Measurements from ENCODE around the gene GPR146.

DNA sequence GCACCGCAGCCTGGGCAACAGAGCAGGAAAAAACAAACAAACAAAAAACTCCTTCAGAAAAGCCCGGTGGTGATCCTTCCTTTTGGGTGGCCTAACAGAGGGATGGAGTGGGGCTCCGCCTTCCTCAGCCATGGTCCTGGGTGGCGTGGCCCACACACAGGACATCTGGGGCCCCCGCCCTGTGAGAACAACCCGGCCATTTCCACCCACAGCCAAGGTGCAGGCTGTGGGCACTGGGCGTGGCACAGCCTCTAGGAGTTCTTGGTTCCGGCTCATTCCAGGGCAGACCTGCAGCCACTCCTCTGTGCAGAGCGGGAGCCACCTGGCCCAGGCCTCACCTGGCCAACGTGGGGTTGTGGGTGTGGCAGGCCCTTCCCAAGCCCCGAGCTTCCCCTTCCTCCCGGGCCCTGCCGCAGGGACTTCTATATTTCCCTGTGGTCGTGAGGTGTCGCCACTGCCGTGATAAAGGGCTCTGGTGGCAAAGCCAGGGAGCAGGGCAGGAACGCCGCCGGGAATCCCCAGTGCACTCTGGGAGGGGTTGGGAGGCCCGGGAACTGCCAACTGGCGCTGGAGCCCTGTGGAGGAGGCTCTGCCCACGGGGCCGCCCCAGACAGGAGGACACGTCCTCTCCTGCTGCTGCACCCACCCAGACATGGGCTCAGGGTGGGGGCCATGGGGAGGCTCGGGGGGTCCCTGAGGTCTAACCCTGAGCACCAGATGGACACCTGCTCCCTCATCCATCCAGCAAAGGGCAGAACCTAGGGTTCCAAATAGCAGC lies 37.7 kb downstream of the GET4 start:
- PRO-cap, result no peak

GRCh38 chr7:931204-931955 lies 23.1 kb downstream of the ADAP1 start:
- PRO-cap, result no peak

- PRO-cap, result no peak
These were observed 4.7 kb downstream of the ADAP1 start for GRCh38 chr7:949654-950314.

- PRO-cap, result no peak
These were observed 10.4 kb upstream of the ADAP1 start for GRCh38 chr7:964740-965470.

DNA sequence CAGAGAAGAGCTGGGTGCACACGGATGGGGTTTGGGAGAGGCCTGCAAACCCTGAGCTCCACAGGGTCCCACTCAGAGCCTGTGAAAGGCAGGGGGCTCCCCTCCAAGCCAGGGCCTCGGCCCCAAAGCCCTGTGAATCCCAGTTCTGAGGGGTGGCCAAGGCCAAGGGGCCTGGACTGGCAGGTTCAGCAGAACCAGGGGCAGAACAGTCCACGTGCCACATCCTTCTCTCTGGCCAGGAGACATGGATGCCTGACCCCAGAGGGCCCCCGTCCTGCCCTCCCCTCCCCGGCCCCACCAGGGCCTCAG lies 309 bp upstream of the CYP2W1 start:
- PRO-cap, result no peak

DNA sequence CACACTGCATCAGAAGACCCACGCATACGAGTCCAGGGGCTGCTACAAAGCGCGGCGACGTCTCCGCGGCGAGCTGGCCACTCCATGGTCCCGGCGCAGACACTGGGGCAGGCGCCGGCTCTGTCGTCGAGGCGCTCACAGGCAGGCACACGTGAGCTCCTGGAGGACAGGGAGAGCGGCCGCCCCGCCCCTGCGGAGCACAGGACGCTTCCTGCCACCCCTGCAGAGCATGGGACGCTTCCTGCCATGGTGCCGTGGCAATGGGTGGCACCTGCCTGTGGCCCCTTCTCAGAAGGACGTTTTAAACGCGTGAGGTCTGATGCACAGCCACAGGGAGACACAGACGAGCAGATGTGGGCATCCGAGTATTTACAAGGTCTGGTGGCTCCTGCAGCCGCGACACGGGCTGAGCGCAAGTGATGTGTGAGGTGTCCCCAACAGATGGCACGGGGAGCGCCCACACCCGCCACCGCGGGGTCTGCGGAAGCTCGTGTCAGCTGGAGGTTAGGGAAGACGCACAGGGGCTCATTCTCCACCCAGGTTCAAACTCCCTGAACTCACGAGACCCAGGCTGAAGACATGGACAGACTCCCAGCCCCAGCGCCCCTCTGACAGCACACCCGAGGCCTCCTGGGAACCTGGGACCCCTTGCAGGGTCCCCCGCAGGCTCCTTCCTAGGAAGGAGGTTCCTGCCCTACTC lies 21.4 kb upstream of the GPR146 start:
- PRO-cap, result no peak

GRCh38 chr7:1028091-1029309 lies 15.8 kb upstream of the GPR146 start:
- PRO-cap, result bidirectional peak, plus-strand start at chr7:1028526, minus-strand start at chr7:1028356; bidirectional peak, plus-strand start at chr7:1028752, minus-strand start at chr7:1028583

- PRO-cap, result unidirectional peak, minus-strand start at chr7:1044417
These were observed at the start of gene GPR146 for GRCh38 chr7:1043948-1045262. TSS of gene GPR146 (plus strand) at chr7:1044546.

- PRO-cap, result no peak
These were observed 9.0 kb upstream of the GPER1 start for GRCh38 chr7:1078878-1079423.

DNA sequence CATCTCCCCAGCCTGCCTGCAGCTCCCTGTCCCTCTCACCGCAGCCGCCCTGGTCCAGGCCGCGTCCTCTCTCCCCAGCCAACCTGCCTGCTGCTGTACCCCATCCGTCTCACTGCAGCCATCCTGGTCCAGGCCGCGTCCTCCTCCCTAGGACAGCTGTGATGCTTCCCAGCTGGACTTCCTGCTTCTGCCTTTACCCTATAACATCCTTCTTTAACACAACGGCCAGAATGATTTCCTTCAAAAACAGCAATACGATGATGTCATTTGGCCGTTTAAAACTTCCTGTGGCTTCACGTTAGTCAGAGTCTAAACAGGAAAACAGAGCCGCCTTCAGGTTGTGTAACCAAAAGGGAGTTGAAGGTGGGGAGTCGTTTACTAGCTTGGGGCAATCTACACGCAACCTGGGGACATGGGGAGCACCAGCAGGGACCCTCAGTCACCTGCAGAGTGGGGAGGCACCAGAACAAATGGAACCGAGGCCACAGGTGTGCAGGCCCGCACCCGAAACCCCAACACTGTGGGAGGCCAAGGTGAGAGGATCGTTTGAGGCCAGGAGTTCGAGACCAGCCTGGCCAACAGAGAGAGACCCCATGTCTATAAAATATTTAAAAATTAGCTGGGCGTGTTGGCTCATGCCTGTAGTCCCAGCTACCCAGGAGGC lies 32.3 kb upstream of the ZFAND2A start:
- PRO-cap, result no peak

DNA sequence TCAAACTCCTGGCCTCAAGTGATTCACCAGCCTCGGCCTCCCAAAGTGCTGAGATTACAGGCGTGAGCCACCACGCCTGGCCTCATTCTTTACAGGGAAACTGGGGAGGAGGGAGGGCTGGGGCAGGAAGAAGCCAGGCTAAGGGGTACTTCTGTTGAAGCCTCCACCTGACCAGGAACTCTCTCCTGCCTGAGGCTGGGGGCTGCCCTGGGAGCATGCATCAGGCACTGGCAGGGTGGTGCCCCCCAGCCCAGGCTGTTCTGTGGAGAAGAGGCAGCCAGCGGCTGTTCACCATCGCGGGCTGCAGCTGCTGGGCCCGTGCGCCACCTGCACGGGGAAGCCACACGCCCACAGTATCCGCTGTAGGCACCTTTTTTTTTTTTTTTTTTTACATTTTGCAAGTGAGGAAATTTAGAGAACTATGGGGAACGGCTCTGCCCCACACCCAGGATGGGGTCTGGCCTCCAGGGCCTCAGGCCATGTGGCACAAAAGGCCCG lies 8.5 kb upstream of the INTS1 start:
- PRO-cap, result no peak

GRCh38 chr7:1540681-1541910 lies 10.6 kb downstream of the MAFK start:
- PRO-cap, result no peak

DNA sequence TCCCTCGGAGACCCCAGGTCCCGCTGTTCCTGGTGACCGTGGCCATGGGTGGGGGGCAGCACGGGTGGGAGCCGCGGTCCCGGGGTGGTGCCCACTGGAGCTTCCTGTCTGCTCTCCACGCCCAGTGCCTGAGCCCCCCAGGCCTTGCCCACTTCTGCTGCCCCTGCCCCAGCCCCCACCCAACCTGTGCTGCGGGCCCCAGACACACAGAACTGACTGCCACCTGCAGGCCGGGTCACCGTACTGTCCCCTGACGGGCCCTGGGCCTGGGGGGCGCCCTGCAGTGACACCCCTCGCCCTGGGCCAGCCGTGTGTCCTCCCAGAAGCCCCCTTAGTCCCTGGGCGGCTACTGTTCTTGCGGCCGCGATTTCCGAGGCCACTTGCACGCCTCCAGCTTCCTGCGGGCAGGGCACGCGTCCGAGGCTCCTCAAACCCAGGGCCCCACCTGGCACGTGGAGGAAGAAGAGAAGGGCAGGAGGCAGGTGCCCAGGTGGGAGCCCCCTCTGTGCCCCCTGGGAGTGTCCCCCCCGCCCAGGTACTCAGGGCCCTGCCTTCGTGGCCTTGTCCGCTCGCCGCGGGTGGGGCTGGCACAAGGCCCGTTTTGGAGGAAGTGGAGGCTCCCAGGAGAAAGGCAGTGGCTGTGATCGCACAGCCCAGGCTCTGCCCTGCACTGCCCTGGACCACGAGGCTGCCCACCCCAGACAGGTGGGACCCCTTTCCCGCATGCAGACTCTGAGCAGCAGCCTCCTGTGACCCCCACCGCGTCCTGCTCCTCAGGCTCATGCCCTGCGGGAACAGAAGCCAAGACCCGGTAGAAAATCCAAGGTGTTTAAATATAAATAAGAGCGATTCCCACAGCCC lies 10.4 kb downstream of the TMEM184A start:
- PRO-cap, result no peak

DNA sequence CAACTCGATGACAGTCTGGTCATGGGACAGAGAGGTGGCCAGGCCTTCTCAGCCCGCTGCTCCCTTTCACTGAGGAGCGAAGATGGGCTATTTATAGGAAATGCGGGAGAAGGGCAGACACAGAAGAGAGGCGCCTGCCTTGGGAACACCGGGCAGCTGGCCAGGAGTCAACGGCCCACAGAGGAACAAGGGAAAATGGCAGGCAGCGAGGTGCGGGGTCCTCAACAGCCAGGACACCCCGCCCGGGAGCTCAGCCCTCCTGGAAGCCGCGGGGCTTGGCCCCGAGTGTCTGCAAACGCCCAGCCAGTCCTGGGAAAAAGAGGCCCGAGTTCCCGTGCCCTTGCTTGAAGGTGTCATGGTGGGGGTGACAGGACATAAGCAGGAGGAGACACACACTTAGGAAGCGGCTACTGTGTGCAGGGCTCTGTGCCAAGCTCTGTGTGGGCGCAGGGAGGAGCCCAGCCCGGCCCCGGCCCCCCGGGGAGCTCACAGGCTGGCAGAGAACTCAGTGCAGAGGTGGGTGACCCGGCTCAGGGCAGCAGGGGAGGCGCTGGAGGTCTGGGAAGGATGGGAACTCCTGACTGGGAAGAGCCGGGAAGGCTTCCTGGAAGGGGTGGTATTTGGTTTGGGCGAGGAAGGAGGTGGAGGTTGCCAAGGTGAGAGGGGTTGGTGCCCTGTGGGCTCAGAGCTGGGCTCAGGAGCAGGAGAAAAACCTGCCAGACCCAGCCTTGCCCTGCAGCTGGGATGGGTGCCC lies 79.9 kb downstream of the ELFN1 start:
- PRO-cap, result no peak

DNA sequence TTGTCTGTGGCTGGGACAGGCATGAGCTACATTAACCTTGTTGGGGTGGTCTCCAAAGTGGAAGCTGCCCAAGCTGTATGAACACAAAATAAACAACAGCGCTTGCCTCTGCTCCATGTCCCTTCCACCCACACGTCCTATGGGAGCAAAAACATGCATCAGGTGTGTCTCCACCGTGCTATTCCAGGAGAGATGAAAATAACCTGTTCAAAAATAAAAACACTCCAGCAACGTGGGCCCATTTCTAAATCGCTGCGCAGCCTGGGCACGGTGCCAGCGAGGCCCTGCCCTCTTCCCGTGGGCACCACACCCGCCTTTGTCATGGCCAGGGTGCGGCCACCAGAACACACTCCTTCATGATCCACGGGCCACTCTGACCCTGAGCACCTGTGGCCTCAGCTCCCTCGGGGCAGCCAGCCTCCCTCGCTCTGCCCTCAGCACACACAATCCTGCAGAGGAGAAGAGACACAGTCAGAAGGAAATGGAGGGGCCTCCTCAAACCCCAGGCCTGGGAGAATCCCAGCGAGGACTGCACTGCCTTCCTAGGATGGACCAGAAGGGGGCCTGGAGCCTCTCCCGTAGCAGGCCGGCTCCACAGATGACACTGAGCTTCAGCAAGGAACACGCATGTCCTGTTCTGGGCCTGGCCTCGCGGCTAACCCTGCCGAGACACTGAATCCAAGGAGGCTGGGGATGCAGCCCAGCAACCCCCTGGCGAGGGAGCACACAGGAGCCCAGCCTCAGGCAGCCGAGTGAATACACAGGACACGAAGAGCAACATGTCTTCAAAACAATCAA lies 169.1 kb downstream of the MAD1L1 start:
- PRO-cap, result no peak

DNA sequence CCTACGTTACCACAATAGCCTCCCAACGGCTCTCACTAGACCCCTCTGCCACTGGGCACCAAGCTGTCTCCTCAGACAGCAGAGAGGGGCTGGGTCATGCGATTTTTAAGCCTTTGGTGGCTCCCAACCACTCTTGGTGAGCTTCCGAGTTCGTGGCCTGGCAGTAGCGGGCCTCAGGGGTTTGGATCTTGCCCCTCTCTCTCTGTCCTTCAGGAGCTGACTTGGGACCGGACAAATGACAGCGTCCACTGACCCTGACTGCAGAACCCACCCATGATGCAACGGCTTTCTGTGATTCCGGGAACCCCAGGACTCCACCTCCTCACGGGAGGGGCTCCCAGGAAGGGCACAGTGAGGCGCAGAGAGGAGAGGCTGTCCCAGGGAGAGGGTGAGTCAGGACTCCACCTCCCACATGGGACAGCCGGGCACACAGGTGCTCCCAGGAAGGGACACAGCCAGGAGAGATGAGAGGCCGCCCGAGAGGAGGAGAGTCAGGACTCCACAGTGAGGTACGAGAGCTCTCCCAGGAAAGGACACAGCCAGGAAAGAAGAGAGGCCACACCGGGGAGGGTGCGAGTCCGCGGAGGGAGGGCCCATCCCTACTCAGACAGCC lies 162.7 kb downstream of the MAD1L1 start:
- PRO-cap, result no peak

GRCh38 chr7:2115487-2115980 lies 117.2 kb downstream of the MAD1L1 start:
- PRO-cap, result no peak

- PRO-cap, result no peak
These were observed 116.7 kb downstream of the MAD1L1 start for GRCh38 chr7:2116080-2116493.

DNA sequence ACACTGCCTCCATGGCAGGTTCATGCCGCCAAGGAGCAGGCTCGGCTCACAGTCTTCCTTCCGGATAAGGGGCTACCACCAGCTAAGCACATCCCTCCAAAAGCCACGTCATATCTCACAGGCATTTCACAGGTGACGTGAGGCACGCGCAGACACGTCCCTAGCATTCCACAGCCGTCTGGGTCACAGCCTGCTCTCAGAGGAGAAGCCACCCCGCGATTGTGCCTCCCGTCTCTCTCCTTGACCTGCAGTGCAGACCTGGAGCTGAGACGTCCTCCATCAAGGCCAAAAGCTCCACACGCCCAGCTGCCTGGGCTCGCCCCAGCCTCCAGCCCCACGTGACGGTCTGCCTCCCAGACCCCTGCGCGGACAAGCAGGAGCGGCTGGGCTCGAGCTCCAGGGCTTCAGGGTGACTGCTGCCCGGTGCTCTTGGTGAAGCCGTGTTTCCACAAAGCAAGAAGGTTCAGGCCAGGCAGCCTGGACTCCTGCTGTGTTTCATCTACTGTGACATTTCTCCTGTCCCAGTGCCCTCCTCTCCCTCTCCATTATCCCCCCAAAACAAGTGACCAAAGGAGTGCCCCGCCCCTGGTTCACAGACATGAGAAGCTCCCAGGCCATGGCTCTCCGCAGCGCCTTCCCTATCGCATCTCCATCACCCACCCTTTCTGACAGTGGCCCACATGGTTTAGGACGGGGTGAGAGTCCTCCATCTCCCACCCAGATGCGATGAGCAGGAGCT lies 113.9 kb downstream of the MAD1L1 start:
- PRO-cap, result no peak

- PRO-cap, result no peak
These were observed 29.1 kb downstream of the CHST12 start for GRCh38 chr7:2432536-2432978.